ENCODE results near the gene MKRN2OS.

- CAGE, long polyA plus RNA, result no peak
- RRBS, result no CpG with 5 or more reads among the region's 8 CpGs
Observed at GRCh38 chr3:12224688-12225283, 64.1 kb upstream of the PPARG start.

DNA sequence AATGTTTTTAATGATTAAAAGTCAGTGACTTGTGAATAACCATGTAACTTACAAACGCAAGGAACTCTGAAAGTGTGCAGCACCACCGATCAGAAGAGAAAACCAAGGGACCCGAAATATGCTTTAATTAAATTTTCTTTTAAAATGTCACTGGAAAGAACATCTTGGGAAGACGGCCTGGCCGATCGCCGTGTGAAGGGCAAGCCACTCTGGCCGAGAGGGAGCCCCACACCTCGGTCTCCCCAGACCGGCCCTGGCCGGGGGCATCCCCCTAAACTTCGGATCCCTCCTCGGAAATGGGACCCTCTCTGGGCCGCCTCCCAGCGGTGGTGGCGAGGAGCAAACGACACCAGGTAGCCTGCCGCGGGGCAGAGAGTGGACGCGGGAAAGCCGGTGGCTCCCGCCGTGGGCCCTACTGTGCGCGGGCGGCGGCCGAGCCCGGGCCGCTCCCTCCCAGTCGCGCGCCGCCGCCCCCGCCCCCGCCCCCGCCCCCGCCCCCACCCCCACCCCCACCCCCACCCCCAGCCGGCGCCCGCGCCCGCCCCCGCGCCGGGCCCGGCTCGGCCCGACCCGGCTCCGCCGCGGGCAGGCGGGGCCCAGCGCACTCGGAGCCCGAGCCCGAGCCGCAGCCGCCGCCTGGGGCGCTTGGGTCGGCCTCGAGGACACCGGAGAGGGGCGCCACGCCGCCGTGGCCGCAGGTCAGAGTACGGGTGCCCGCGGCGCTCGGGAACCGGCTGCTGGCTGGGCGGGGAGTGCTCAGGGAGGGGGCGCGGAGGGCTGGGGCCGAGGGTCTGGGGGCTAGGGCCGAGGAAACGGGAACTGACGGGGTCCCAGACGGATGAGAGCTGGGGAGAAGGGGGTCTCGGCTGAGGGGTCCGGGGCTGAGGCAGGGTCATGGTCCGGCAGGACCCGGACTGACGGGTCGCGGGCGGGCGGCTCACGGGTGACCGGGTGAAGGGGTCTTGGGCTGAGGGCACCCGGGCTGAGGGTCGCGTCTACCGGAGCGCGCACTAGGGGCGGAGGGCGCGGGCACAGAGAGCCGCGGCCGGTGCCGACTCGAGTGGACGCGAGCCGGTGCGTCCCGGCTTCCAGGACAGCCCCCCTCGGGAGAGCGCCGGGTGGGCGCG lies 1.2 kb upstream of the PPARG start:
- CAGE, long polyA plus RNA, result no peak
- RRBS, result 2% methylated on average over 54 of the region's 121 CpGs

- CAGE, long polyA plus RNA, result no peak
- RRBS, result no CpG with 5 or more reads among the region's 7 CpGs
Observed at GRCh38 chr3:12303842-12304549, 15.1 kb downstream of the PPARG start.

DNA sequence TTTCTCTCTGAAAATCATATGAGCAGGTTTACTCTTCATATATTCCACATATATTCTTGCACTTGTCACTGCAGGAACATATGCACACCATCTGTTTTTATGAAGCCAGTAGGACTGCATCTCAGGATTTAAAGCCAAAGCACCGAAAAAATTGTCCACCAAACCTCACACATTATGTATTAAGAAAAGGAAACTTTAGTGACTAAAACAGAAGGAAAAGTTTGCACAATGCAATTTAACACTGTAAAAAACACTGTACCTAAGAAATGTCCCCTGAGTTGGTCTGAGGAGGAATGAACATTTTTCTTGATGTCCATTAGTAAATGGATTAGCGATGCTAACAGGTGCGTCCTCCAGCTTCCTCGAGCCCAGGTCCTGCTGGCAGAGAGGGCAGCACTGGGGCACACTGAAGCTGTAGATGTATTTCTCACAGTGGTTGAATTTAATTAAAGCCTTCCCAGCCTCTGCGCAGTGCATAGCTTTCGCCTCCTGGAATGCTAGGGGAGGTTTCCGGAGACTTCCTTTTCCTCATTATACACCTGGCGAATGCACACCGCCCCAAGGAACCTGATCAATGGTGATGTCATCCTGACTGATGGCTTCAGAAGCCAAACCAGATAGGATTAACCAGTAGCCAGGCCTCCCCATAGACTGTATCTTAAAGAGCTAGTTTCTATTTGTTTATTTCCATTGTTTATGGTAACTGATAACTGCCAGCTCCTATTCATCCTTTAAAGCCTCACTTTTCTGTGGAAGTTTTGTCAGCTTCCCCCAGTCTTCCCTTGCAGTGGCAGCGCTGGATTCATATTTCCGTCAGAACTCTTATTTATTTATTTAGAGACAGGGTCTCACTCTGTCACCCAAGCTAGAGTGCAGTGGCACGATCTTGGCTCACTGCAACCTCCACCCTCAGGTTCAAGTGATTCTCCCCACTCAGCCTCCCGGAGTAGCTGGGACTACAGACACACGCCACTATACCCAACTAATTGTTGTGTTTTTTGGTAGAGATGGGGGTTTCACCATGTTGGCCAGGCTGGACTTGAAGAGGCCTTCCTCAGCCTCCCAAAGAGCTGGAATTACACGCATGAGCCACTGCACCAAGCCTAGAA lies at the start of gene MKRN2OS:
MKRN2OS (minus strand) TSS at position 512 of the 1,109 bp plus-strand sequence.
- CAGE, long polyA plus RNA, result no peak
- RRBS, result no CpG with 5 or more reads among the region's 15 CpGs

- CAGE, long polyA plus RNA, result no peak
- RRBS, result no CpG with 5 or more reads among the region's 20 CpGs
Observed at GRCh38 chr3:12583715-12584882, 27.2 kb downstream of the MKRN2 start.

GRCh38 chr3:12833196-12834315 lies 7.8 kb downstream of the RPL32 start:
- CAGE, long polyA plus RNA, result no peak
- RRBS, result no CpG with 5 or more reads among the region's 13 CpGs

DNA sequence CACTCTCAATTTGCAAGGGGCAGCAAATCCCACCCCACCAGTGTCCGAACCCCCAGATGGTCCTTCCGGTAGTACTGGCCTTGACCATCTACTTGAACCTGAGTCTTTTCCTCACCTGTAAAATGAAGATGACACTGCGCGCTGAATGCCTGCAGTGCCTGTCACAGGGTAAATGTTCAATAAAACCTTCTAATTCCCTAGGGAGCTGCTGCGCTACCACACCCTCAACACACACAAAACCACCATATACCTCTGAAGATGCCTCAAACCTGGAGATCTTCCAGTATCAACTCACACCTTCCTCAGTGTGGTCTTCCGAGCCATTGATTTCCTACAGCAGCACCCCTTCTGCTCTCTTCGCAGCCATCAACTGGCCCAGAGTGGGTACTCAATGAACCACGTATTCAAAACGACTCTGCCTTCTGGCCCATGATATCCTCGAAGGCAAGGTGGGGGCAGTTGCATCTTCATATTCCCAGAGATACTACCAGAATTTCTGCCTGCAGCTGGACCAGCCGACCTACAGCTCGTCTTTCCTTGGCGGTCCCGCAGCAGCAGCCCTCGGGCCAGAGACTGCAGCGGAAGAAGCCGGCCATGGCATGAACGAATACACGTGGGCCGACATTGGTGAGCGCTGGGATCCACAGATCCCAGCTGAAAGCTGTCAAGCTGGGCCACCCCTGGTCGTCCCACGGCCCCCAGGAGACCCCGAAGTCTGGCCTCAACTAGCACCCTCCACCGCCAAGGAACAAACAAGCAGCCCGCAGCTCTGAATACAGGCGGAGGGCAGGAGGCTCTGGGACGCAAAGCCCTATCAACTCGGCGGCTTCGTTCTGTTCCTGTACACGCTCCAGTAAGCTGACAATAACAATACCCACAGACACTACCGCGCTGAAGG lies 596 bp downstream of the RPL32 start:
- CAGE, long polyA plus RNA, result no peak
- RRBS, result no CpG with 5 or more reads among the region's 34 CpGs

DNA sequence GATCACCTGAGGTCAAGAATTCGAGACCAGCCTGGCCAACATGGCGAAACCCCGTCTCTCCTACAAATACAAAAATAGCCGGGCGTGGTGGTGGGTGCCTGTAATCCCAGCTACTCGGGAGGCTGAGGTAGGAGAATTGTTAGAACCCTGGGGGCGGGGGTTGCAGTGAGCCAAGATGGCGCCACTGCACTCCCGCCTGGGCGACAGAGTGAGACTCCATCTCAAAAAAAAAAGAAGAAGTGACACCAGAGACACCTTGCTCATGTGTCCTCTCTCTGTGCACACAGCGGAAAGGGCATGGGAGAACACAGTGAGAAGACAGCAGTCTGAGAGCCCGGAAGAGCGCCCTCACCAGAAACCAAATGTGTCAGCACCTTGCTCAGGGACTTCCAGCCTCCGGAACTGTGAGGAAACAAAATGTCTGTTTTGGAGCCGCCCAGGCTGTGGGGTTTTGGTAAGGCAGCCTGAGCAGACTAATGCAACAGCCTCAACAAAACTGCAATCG lies 40.5 kb upstream of the RPL32 start:
- CAGE, long polyA plus RNA, result no peak
- RRBS, result 81% methylated on average over 3 of the region's 16 CpGs

DNA sequence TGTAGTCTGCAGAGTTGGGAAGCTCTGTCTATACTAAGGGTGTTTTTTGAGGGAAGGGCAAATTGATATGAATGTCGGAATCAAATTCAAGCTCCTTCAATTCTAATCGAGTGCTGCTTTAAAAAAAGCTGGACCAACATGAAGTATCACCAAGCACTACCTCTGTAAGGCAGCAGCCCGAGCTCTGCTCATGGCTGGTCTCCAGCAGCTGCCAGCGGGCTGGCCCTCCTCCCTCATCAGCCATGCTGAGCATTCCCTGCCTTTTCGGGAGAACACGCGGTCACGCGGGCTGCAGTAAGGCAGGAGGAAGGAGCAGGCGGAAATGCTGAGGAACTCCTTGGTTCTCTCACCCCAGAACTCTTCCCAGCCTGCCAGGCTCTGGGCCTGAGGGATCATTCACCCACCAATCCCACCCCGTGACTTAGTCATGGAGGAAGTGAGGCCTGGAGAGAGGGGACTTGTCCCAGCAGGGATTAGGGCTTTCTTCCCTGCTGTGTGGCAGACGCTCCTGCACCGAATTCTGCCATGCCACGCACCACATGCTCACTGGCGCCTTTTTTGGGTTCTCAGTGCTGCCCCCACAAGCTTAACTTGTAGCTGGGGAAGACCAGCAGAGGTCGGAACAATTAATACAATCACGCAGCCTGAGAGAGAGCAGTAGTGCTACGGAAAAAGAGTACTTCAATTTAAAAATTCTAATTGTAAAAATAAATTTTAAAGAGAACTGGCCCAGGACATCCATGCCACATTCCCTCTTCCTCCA lies 42.9 kb upstream of the RPL32 start:
- CAGE, long polyA plus RNA, result no peak
- RRBS, result no CpG with 5 or more reads among the region's 18 CpGs

DNA sequence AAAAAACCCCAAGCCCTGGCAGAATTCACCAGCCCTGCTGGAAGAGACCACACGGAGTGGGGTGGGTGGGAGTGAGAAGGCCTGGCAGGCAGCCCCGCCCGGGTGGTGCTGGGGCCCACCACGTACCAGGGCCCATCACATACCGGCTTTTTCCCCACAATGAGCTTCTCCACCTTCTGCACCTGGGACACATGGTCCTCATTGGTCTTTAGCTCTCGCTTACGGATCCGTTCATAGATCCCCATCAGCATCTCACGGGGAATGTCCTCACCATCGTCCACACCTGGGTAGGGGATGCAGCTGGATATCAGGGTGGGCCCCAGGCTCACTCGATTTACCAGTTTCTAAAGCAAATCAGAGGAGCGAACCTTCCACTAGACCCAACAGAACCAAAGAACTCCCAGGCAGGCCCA lies 74.1 kb upstream of the RPL32 start:
- CAGE, long polyA plus RNA, result no peak
- RRBS, result 89% methylated on average over 3 of the region's 12 CpGs

DNA sequence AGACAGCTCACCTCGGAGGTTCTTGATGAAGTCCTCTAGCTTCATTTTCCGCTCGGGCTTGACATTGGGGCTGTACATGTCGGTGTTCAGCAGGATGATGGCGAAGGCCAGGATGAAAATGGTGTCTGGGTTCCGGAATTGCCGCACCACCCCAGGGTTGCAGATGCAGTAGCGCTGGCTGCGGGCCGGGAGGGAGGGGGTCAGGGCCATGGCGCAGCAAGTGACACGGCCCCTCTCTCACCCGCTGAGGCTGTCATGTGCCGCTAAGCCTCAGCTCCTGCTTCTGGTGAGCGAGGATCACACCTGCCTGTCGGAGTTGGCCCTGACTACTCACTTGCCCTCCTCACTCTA lies 79.0 kb upstream of the RPL32 start:
- CAGE, long polyA plus RNA, result no peak
- RRBS, result 94% methylated on average over 5 of the region's 16 CpGs

DNA sequence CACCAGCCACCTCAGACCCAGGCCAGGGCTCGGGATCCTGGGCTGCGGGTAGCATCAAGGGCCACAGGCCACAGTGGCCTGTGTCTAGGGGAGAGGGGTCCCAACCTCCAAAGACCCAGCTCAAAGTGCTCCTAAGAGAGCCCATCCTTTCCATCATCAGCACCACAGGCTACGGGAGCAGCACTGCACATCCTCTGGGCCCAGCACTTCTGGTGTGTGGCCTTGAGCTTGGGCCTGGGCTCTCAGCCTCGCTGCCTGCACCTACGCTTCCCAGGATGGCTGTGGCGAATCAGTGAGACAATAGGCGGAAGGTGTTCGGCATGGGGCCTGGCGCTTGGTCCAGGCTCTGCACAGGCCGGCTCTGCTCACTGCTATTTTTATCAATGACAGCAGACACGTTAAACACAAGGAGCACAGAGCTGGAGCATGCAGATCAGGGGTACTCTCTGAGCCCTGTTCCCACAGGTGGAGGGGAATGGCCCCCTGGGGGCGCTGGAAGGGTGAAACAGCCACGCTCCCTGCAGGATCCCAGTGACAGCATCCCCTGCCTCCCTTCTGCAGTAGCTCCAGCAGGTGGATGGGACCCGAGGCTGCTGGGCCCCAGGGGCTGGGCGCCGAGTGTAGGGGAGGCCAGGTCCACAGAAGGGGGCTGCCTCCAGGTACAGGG lies 89.9 kb upstream of the RPL32 start:
- CAGE, long polyA plus RNA, result no peak
- RRBS, result no CpG with 5 or more reads among the region's 16 CpGs

DNA sequence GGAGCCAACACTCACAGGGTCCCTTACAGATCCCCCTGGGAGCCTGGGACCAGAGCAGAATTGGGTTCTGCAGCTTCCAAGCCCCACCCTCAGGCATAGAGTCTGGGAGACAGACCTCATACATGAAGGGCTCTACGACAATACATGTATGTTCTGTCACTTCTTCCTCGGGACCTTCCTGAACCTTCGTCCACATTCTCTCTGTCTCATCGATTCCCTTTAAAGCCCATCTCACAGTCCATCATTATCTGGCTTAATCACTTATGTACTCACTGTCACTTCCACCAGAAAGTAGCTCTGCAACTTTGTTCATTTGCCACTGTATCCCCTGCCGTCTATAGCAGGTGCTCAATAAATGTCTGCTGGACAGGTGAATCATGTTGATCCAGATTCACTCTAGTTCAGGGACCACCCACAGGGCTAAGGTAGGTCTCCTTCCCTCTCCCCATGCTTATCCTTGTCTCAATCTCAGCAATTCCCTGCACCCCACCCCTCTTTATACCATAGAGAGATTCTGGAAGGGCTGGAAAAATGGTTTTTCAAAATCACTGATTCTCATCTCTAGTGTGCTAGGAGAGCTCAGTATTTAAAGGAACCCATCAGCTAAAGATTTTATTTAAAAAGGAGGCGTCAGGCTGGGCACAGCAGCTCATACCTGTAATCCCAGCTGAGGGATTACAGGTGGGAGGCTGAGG lies 96.7 kb downstream of the IQSEC1 start:
- CAGE, long polyA plus RNA, result no peak
- RRBS, result no CpG with 5 or more reads among the region's 6 CpGs

- CAGE, long polyA plus RNA, result no peak
- RRBS, result 3% methylated on average over 13 of the region's 59 CpGs
Observed at GRCh38 chr3:12994599-12995508, 78.4 kb downstream of the IQSEC1 start.

DNA sequence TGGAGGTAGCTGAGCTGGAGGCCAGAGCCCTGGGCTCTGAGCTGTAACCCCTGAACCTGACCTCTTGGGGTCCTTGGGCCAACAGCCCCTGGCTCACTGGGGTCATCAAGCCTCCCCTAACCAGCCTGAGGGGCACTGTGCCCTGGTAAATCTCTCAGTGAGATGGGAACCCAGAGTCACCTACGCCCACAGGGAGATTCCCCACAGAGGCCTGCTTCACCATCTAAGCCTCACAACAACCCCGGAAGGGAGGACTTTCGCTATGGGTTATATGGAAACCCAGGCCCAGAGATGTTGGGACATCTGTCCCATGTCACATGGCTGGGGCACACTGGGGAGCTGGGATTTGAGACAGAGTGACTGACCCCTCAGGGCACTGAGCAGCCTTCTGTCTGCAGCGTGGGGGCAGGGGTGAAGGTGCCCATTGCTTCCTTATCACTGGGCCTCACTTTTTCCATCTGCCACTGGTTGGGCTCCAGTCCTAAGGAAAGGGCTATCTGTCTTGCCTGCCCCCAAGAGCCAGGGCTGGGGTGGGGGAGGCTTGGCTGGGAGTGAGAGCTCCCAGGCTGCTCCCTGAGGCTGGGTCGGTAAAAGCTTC lies 59.0 kb downstream of the IQSEC1 start:
- CAGE, long polyA plus RNA, result no peak
- RRBS, result no CpG with 5 or more reads among the region's 5 CpGs

- CAGE, long polyA plus RNA, result no peak
- RRBS, result no CpG with 5 or more reads among the region's 12 CpGs
Observed at GRCh38 chr3:13021021-13021580, 52.1 kb downstream of the IQSEC1 start.

DNA sequence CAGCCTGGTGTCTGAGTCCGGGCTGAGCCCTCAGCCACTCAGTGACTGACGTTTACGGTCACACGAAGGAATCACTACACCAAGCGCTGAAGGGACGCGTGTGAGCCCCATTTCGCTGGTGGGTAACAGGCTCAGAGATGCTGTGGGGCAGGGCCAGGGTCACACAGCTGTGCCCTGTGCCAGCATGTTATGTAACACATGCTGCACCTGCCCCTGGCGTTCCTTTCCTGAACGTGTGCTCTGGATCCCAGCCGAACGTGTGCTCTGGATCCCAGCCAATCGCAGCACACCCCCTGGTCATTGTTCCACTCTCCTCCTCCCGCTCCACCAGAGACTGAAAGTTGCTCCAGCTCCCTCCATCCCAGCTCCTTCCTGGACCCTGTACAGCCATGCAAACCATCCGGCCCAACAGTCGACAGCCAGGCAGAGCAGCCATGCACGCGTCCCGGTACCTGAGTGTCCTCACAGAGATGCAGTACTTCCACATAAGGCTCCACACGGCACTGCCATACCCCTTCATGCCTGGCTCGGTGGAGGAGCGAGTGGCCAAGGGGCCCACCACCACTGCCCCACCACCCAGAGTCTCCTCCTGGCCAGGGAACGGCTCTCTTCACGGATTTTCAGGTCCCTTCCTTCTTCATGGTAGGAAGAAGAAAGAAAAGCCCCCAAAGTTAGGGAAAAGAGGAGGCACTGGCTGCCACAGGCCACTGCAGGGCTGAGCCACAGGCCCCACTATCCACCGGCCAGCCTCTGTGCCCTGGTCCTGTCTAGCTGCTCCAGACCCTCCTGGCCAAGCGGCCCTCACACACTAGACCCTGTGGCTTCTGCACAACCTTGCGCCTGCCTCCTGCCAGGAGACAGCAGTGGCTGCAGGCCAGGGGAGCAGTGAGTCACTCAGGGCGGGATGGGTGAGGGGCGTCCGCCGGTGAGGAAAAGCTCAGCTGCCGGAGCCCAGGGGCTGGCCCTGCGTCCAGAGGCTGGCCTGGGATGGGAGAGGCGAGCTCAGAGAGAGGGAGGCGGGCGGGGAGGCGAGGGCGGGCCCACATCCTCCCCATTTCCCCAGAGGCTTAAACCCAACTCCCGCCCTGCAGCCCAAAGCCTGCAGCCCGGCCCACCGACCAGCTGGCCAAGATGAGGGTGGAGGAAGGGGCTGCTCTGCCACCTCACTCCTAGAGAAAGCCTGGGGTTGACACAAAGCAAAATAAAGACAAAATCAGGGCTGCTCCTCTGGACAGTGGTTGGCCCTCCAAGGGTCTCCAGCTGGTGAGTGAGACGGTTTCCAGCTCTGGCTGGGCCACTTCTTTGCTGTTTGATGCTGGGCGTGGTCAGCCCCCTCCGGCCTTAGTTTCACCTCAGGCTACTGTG lies 51.2 kb downstream of the IQSEC1 start:
- CAGE, long polyA plus RNA, result no peak
- RRBS, result 29% methylated on average over 5 of the region's 44 CpGs

- CAGE, long polyA plus RNA, result no peak
- RRBS, result no CpG with 5 or more reads among the region's 14 CpGs
Observed at GRCh38 chr3:13044354-13045061, 28.7 kb downstream of the IQSEC1 start.

GRCh38 chr3:13420816-13421944 lies 1.1 kb upstream of the NUP210 start:
- CAGE, long polyA plus RNA, result no peak
- RRBS, result 55% methylated on average over 1 of the region's 27 CpGs

- CAGE, long polyA plus RNA, result no peak
- RRBS, result no CpG with 5 or more reads among the region's 3 CpGs
Observed at GRCh38 chr3:13465207-13465550, 14.9 kb upstream of the HDAC11 start.

Data from osteoblast (primary cell).